ENCODE data around the gene RAI1.

DNA sequence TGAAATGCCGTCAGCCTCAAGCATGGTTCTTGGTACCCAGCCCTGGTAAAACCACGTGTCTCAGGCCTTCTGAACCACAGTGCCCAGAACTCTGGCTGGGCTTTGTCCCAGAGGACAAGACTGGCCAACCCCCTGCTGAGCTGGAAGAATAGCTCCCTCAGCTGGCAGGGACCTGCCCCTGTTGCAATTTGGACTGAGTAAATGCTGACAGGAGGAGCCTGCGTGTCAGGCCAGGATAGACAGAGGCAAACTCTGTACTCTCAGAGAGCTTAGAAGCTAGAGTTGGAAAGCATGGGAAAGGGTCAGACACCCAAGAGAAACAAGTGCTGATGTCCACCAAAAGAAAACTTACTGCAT is 106.1 kb downstream of the TNFRSF13B start:
- RRBS: no CpG with 5 or more reads among the region's 3 CpGs

DNA sequence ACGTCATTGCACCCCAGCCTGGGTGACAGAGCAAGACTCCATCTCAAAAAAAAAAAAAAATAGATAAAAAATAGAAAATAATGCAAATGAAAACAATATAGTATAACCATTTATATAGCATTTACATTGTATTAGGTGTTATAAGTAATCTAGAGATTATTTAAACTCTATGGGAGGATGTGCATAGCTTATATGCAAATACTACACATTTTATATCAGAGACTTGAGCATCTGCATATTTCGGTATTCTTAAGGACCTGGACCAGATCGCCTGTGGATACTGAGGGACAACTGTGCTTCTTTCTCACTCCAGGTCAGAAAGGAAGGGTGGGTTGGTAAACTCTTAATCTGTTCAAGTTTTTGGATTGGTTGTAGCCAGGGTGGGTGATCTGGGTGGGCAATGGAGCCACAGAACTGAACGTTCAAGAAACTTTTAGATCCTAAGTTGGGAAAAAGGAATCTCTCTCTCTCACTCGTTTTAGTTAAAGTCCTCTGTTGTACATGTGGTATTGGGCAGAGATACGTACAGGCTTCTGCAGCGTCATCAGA is 7.8 kb upstream of the TNFRSF13B start:
- RRBS: no CpG with 5 or more reads among the region's 7 CpGs

DNA sequence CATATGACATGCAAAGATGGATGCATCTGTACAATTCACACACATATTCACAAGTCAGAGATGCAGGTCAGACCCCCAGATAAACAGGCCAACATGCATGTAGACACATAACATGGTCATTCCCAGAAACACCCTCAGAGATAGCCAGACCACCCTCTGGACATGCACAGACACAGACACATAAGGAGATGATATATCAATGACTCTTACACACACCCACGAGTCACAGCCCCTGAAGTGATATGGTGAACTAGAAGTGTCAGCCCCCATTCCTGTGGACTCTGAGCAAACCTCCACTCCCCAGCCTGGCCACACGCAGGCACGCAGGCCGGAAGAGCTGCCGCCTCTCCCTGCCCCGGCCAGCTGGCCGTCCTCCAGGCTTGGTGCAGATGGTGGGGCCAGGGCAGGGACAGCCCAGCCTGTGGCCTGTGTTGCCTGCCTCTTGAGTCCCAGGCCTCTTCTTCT is 10.3 kb upstream of the MPRIP start:
- RRBS: no CpG with 5 or more reads among the region's 7 CpGs

GRCh38 chr17:17043618-17044166 is 1.4 kb downstream of the MPRIP start:
- RRBS: no CpG with 5 or more reads among the region's 11 CpGs

GRCh38 chr17:17175897-17176680 is 30.0 kb downstream of the PLD6 start:
- RRBS: no CpG with 5 or more reads among the region's 23 CpGs

- RRBS: no CpG with 5 or more reads among the region's 4 CpGs
Observed at GRCh38 chr17:17228814-17229121, 8.2 kb downstream of the FLCN start.

- RRBS: 2% methylated on average over 1 of the region's 30 CpGs
Observed at GRCh38 chr17:17235900-17236962, 737 bp downstream of the FLCN start.

DNA sequence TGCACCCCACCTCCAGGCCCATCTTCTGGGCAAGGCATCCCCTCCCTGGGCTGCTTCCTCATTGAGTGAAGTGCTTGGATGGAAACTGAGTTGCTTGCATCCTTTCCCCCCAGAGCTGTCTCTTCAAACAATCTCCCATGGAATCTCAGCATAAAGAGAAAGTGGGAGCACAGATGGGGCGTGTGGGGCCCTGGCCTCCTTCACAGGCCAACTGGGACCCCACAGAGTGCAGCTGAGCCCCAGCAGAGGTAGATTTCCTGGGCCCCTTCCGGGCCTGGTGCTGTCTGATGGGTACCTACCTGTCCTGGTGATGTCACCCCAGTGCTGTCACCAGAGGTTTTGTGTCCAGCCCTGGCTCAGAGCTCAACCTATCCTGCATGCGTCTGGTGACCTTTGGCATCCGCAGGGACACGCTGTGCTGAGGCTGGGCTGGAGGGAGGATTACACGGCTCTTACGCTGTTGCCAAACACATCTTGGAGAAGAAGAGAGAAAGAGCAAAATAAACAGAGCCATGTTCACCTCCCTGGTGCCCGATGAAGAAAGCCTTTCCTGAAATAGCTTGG is 70.7 kb upstream of the MED9 start:
- RRBS: no CpG with 5 or more reads among the region's 8 CpGs

DNA sequence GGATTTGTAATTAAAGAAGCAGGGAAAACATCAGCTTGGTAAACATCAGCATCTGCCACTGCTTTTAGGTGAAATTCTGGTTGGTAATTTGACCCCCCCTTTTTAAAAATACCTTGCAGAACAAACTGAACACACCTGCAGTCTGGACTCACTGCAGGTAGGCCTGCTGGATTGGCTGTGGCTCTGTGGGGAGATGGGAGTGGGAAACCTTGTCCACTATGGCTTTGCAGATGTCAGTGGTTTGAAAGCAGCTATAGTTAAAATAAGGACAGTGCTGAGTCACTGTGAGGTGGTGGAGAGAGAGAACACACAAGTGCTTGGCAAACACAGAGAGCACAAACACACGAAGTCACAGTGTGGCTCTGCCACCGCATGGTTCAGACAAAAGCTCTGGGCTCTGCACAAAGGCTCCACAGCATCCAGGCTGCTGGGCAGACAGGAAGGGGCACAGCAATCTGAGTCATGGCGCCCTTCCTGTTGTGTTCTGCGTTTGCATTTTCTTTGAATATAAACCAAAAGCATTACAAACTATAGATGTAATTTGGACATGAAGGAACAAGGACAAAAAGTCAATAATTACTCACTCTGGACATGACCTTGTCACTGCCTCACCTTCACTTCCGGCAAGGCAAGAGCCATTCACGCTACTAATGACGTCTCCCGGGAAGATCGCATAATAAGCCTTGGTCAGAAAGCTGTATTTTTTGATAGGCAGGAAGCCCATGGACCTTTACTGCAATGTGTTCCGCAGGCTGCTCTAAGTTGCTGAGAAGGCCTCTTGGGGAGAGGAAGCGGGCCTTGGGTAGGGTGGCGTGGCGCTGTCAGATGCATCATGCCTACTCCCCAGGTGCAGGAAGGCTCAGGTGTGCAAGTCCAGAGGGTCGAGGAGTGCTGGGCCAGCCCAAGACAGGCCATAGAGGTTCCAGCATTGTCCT is 60.2 kb upstream of the MED9 start:
- RRBS: no CpG with 5 or more reads among the region's 14 CpGs

- RRBS: no CpG with 5 or more reads among the region's 5 CpGs
Observed at GRCh38 chr17:17467634-17468238, 9.1 kb upstream of the MED9 start.

- RRBS: 99% methylated on average over 1 of the region's 16 CpGs
Observed at GRCh38 chr17:17560073-17560682, 31.3 kb downstream of the PEMT start.

- RRBS: no CpG with 5 or more reads among the region's 11 CpGs
Observed at GRCh38 chr17:17574032-17574515, 17.4 kb downstream of the PEMT start.

DNA sequence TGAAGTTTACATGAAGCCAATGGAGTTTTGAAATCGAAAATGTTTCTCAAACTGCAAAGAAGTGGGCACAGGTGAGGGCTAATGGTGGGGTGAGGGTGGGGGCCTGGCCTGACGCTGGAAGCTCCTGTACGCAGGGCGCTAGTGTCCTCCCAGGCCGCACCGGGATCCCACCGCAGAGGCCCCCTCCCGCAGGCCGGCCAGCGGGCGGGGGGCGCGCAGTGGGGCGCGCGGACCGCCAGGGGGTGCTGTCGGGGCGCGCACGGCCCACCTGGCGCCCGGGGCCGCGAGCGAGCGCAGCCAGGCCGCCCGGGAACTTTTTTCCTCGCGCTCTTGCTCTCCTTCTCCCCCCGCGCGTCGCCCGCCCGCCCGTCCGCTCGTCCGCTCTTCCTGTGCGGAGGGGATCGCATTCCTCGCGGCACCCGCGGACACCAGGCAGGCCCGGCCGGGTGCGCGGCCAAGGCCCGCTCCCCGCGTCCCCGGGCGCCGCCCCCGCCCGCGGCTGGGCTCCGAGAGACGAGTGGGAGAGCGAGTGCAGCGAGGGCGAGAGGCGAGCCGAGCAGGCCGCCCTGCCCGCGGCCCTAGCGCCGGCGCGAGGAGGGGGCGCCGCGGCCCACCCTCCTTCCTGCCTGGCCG is at the start of gene RAI1:
Gene RAI1 (plus strand): TSS at position 404 of the 633 bp plus-strand sequence.
- RRBS: 2% methylated on average over 32 of the region's 78 CpGs

DNA sequence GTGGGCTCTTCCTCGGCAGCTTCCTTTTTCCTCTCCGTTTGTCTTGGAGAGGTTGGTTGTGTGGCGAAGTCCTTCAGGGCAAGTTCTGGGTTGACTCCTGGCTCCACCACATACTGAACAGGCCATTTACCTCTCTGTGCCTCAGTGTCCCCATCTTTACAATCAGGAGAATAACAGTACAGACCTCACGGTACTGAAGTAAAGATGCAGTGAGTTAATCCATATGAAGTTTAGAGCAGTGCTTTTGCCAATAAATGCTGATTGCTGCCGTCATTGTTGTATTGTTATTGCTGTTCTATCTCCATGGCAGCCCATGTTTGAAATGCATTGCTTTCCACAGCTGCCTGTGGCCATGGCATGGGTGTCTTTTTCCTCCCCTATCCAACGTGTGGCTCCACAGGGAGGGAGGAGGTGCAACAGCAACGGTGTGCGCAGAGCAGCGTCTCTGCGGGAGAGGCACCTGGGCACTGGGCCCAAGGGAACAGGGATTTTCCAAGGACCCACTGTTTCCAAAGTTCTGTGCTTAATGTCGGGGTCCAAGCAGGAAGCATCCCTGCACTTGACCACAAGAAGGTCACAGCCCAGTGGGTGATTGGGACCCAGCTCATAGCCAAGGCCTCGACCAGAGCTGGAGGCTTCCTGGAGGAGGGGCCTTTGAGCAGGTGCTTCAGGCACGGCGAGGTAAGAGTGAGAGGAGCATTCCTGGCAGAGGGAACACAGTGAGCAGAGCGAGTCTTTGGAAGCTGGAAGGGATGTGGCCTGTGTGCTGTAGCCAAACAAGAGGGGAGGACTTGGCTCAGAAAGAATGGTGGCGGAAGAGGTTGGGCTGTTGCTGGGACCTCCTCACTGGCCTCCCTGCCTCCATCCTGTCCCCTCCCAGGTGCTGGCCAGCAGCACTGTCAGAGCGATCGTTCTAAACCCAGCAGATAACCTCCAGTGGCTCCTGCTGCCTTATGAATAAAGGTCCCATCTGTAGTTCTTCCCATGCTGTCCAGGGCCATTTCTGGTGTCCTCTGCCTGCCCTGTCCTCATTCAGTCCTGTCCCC is 3.8 kb downstream of the RAI1 start:
- RRBS: no CpG with 5 or more reads among the region's 18 CpGs

DNA sequence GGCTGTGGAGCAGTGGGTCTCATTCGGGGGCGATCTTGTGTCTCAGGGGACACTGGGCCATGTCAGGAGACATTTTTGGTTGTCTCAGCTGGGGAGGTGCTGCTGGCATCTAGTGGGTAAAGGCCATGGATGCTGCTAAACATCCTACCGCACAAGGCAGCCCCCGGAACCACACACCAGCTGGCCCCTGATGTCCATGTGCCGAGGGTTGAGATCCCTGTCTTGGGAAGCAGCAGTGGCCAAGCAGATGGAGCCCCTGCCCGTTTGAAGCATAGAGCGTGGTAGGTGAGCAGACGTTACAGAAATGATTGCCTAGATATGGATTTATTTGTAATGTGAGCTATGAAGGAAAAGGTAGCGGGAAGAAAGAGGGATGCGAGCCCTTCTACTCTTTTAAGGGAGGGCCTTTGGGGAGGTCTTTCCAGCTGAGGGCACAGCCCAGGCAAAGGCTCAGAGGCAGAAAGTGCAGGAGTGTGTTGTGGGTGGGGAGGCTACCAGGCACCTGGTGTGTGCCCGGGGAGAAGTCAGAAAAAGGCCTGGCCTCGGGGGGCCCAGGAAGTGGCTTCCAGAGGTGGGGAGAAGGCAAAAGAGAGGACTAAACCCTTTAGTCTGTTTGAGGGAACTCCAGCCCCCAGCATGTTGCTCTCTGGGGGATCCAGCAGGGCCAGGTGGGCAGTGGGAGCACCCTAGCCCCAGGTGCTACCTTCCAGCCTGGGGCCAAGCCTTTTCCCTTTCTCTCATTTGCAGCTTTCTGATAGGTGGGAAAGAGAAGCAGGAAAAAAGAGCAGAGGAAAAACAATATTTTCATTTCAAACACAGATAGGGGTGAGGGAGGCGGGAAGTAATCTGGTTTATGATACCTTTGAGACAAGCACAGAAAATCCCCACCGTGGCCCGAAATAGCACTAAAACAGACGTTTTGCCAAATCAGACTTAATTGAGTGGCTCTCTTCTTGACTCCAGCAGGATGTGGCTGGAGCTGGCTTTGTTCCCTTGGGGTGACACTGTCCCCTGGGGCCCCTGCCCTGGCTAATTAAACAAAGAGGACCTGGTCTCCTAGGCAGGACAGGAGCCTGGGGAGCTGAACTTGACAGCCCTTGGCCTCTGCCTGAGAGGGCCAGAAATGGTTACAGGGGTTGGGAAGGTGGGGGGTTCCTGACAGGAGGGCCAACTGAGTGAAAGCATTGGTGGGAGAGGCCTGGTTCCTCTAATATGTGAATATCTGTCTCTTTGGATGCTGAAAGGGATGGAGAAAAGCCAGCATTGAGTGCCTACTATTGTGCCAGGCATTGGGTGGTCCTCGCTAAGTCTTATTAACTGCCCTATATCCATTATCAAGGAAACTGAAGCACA is 10.3 kb downstream of the RAI1 start:
- RRBS: no CpG with 5 or more reads among the region's 17 CpGs

- RRBS: 13% methylated on average over 7 of the region's 15 CpGs
Observed at GRCh38 chr17:17711661-17712346, 30.5 kb downstream of the RAI1 start.

DNA sequence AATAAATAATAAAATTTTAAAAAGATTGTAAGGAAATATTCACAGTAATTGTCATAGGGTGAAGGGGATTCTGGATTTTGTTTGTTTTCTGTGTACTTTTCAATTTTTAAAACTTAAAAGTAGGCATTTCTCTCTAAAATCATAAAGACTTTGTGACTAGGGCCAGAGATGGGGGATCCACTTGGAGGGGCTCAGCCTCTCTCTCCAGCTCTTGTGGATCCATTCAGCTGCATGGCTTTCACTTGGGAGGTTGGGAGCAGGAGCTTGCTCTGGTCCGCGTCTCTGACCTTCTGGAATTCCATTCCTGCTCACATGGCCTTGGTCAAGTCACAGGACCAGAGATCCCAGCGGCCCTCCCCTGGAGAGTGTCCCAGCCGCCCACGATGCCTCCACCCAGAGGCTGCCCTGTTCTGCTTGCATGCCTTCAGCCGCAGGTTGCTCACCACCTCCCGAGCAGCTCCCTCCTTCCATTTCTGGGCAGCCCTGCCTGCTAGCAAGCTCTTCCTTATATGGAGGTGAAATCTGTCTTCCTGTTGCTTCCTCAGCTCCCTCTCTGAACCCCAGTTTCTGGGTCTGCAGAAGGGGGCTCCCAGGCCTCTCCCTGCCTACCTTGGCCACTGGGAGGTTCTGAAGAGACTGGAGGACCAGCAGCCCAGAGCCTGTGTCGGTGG is 32.5 kb downstream of the RAI1 start:
- RRBS: no CpG with 5 or more reads among the region's 8 CpGs

DNA sequence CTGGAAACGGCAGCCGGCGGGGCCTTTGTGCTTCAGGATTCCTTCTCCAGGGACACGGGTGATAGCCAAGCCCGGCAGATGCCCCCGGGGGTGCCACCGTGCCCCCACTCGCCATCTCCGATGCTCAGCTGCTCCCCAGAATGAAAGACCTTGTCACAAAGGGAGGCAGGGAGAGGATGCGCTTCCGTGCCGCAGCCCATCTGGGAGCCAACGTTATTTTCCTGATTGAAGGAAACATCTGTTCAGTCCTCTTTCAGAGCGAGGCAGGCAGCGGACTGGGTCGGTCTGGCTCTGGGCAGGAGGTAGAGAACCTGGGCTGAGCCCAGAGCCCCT is 64.8 kb downstream of the RAI1 start:
- RRBS: 72% methylated on average over 4 of the region's 16 CpGs

- RRBS: no CpG with 5 or more reads among the region's 9 CpGs
Observed at GRCh38 chr17:17806541-17807138, 30.1 kb downstream of the SREBF1 start.

DNA sequence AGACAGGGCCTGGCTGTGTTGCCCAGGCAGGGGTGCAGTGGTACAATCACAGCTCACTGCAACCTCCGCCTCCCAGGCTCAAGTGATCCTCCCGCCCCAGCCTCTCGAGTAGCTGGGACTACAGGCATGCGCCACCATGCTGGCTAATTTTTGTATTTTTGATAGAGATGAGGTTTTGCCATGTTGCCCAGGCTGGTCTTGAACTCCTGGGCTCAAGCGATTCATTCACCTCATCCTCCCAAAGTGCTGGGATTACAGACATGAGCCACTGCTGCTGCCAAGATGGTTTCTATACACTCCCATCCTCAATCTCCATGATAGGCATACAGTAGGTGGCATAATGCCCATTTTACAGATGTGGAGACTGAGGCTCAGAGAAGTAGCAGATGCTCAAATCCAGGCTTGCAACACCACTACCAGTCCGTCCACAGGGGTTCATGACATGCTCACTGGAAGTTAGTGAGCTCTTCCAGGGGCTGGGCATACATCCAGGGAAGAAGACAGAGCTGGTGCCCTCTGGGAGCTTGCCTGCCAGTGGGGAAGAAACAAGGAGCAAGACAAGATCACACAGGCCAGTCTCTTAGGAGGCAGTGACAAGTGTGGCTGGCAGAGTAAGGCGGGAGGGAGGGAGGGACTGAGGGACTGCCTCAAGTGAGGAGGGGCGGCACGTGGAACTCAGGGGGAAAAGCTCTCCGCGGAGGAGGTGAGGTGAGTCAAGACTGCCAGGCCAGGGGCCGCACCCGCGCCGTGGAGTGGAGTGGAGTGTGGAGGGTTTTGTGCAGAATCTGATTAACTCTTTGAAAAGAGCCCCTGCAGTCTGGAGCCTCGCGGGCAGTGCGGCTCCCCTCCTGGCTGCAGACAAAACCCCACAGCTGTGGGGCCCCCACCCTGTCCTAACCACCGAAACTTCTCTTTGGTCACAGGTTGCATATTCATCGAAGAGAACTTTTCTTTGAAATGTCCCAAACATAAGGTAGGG is 28.0 kb downstream of the SREBF1 start:
- RRBS: no CpG with 5 or more reads among the region's 20 CpGs

Measured in non-pigmented ciliary epithelial cell (primary cell).